HCT116 (cell line): ENCODE measurements around a stretch of chr7.

DNA sequence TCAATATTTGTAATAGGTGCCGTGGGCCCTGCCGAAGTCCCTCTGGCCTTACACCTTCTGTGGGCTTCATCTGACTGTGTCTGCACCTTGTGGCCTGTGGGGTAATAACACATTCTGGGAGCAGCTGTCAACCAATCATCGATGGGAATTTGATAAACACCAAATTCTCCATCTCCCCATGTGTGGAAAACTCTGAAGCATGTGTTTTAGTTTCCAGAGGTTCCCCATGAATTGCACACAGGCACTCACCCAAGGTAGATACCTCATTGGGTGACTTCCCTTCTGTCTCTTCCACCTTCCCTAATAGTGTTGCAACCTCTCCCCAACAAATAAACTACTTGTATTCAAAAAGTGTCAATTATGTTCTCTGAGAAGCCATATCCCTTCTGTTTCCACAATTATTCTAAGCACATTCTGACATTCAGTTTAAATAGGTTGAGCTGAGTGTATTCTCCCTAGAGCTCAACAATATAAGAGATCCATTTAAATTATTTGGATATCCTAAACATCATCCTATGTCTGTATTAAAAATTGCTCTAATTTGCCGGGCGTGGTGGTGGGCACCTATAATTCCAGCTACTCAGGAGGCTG, 10.7 kb downstream of the ZNF394 start:
- RRBS: no CpG with 5 or more reads among the region's 5 CpGs

DNA sequence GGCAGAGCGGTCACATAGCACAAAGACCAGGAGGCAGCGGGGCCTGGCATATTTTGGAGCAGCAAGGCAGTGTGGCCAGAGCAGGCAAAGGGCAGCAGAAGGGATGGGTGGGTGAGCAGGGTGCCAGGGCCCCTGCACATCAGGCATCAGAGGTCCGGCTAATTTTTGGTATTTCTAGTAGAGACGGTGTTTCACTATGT, 3.8 kb downstream of the ZNF394 start:
- RRBS: no CpG with 5 or more reads among the region's 4 CpGs

DNA sequence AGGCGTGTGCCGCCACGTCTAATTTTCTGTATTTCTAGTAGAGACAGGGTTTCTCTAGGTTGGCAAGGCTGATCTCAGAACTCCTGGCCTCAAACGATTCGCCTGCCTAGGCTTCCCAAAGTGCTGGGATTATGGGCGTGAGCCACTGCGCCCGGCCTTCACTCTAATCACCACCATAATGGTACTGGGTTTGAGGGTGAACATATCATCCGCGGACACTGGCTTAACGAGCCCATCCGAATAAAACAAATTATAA, 645 bp downstream of the FAM200A start:
- RRBS: no CpG with 5 or more reads among the region's 12 CpGs

DNA sequence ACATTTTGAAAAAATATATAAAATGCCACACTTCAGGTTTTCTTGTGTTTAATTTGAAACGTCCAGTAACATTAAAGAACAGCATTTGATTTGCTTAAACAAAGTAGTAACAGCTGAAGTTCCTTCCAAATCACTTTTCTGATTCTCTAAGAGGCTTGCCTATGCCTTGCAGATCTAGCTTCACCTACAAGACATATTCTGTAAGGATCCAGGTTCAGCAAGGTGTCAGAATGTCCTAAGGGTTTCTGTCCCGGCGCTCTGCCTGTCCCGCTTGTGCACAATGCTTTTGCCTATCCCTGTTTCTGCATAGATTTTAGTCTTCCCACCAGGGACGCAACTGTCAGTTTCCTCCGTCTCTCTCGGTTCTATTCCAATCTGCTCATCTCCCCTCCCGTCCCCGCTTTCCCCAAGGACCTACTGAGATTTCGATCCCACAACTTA, 704 bp upstream of the ZNF655 start:
- RRBS: no CpG with 5 or more reads among the region's 10 CpGs

GRCh38 chr7:99571167-99571986, 12.9 kb downstream of the ZNF655 start:
- RRBS: no CpG with 5 or more reads among the region's 4 CpGs

DNA sequence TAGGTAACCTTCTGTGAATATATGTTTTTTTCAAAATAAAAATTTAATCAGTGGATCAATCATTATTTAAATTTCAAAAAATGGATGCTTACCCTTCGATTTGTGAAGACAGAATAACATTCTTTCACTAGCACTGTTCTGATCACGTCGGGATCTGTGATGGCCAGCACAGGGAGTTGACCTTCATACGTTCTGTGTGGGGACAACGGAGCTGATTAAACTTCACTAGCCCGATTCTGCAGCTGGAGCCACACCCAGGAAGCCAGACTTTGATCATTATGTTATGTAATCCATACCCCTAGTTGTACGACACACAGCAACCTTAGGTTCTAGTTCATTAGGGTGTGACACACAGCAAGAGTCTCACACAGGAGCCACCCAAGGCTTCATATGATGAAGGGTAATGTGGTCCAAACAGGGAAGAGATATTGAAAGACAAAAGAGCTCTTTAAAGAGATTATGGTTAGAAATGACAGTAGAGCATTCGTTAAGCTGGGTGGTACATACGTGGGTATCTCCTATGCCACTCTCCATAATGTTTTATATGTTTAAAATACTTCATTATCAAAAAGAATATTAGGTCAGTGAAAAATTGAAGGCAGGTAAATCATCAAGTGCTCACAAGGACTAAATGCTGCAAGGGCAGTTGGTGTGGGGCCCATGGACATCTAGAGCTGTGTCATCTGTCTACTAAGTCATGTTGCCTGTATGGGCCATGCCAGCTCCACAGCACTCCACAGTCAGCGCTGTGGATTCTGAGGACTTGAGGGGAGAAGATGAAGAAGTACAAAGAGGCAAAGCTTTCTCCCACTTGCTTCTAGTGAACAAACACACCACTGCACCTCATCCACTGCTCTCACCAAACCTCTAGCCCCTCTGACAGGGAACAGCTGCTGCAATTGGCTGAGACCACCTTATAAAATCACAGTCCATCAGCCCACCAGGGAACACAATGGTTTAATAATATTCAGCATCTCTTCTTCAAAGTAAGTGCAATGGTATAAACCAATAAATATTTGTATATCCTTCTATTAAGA, 7.0 kb downstream of the CYP3A5 start:
- RRBS: no CpG with 5 or more reads among the region's 10 CpGs

- RRBS: no CpG with 5 or more reads among the region's 4 CpGs
These were observed 6.2 kb downstream of the CYP3A5 start for GRCh38 chr7:99673525-99674057.

DNA sequence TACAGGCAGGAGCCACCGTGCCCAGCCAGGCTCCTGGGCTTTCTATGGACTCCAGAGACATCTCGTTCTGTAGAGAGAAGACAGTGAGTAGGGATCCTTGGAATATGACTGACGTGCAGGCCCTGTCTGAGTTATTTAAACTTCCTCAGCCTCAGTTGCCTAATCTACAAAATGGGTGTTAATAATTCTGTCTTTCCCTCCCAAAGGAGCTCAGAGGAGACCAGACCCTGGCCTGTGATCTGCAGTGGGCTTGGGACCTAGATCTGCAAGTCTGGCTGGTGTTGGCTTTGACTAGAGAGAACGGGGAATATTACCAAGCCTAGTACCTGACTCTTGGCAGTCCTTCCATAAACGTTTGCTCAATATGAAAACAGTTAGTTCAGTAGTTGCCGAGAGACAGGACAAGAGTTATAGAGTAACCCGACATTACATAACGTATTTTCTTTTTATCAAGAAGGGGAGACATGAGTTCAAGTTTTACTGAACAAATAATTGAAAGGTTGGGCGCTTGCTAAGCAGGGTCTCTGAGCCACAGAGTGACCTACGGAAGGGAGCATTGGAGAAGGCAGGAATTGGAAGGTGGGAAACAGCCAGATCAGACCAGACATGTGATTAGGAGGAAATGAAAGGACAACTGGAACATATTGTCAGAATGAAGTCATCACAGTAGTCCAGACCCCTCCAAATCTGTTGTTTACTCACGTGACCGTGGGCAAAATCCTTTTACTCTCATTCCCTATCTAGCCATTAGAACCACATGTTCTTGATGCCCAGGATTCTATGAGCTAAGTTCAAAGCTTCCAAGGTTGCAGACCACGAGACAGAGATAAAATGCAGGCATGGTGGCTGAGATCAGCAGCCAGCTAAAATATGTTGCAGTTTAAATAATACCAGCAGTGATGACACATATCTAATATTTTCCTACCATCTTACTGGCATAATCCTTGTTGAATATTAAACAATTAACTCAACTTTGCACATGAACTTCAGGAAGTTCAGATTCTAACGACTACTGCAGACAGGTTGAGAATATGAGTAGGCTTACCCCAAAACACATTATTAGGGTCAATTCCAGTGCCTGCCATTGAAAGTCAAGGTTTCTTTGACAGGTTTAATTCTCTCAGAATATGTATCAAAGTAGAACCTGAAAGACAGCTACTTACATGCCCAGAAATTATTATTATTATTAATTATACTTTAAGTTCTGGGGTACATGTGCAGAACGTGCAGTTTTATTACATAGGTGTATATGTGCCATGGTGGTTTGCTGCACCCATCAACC, 11.0 kb upstream of the CYP3A4 start:
- RRBS: no CpG with 5 or more reads among the region's 15 CpGs

- RRBS: no CpG with 5 or more reads among the region's 12 CpGs
These were observed 16.7 kb downstream of the OR2AE1 start for GRCh38 chr7:99859931-99860818.

DNA sequence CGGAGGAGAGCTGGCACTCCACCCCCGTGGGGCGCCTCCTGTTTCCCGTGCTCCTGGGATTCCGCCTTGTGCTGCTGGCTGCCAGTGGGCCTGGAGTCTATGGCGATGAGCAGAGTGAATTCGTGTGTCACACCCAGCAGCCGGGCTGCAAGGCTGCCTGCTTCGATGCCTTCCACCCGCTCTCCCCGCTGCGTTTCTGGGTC, 16.5 kb upstream of the AZGP1 start:
- RRBS: no CpG with 5 or more reads among the region's 12 CpGs

- RRBS: 2% methylated on average over 9 of the region's 46 CpGs
These were observed 585 bp downstream of the ZKSCAN1 start for GRCh38 chr7:100015744-100016618.

- RRBS: no CpG with 5 or more reads among the region's 19 CpGs
These were observed 8.0 kb downstream of the ZKSCAN1 start for GRCh38 chr7:100023272-100024001.

- RRBS: no CpG with 5 or more reads among the region's 17 CpGs
These were observed 461 bp upstream of the COPS6 start for GRCh38 chr7:100088214-100088802.

- RRBS: no CpG with 5 or more reads among the region's 30 CpGs
These were observed 4.7 kb downstream of the LAMTOR4 start for GRCh38 chr7:100152993-100154280.

GRCh38 chr7:100154281-100155319, 3.9 kb downstream of the TRAPPC14 start:
- RRBS: no CpG with 5 or more reads among the region's 27 CpGs

- RRBS: no CpG with 5 or more reads among the region's 17 CpGs
These were observed 2.2 kb downstream of the PVRIG start for GRCh38 chr7:100221671-100222566.

DNA sequence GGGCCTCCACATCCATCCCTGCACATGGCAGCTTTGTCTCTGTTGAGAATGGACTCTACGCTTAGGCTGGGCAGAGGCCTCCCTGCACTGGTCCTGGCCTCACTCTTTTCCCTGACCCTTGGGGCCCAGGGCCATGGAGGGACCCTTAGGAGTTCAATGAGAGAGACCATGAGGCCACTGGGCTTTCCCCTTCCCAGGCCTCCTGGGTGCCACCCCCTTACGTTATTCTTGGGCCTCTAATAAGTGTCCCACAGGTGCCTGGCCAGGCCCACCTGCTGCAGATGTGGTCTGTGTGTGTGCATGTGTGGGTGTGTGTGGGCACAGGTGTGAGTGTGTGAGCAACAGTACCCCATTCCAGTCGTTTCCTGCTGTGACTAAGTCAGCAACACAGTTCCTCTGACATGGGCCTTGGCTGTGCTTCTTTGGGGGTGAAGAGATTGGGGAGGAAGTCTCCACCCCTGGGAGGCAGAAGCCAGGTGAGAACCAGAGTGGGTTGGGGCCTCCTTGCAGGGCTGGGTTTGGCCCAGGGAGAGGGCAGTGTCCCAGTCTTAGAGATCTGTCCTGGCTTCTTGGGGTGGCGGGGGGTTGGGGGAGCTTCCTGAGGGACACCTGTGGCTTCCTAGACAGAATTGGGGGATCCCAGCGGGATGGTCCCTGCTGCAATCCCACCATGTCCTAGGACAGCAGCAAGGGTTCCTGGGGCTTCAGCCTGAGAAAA, 4.2 kb upstream of the PILRB start:
- RRBS: no CpG with 5 or more reads among the region's 5 CpGs

- RRBS: 100% methylated on average over 1 of the region's 11 CpGs
These were observed 809 bp downstream of the PILRB start for GRCh38 chr7:100358710-100359142.

GRCh38 chr7:100370097-100371045, 2.9 kb upstream of the PILRA start:
- RRBS: no CpG with 5 or more reads among the region's 13 CpGs